Smooth muscle cell (in vitro differentiated cells): ENCODE results near the genes SPTSSA and MBIP.

DNA sequence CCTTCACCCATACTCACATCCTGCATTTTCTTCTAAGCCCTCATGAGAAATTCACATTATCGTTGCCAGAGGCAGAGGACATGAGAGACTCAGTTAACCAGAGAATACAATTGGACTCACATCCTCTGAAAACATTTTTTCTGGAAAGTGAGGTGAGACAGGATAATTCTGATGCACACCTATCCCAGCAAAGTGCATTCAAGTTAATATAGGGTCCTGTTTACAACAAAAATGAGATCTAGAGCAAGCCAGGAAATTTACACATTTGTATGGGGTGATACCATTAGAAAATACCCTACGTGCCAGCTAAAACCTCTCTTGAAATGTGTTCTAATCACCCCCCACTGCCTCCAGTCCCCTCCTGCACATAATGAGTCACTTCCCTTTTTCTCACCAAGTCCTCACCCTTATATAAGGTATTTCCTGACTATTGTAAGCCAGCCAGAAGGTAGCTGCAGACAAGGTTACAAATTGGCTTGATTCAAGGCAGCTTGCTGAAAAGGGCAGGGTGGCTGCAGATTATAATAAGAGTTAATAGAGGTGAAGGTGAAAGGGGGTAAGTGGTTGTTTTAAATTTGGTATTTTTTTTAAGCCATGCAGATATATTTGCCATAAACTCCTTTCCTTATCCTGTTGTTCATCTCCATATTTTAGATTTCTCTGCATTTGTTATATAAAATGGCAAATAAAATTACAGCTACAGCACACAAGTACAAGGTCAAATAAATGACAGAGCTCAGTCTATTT is 386.1 kb downstream of the EGLN3 start:
- RAMPAGE, long total RNA, result no peak

- RAMPAGE, long total RNA, result no peak
Measured at GRCh38 chr14:34035609-34036135, 84.8 kb upstream of the EGLN3 start.

DNA sequence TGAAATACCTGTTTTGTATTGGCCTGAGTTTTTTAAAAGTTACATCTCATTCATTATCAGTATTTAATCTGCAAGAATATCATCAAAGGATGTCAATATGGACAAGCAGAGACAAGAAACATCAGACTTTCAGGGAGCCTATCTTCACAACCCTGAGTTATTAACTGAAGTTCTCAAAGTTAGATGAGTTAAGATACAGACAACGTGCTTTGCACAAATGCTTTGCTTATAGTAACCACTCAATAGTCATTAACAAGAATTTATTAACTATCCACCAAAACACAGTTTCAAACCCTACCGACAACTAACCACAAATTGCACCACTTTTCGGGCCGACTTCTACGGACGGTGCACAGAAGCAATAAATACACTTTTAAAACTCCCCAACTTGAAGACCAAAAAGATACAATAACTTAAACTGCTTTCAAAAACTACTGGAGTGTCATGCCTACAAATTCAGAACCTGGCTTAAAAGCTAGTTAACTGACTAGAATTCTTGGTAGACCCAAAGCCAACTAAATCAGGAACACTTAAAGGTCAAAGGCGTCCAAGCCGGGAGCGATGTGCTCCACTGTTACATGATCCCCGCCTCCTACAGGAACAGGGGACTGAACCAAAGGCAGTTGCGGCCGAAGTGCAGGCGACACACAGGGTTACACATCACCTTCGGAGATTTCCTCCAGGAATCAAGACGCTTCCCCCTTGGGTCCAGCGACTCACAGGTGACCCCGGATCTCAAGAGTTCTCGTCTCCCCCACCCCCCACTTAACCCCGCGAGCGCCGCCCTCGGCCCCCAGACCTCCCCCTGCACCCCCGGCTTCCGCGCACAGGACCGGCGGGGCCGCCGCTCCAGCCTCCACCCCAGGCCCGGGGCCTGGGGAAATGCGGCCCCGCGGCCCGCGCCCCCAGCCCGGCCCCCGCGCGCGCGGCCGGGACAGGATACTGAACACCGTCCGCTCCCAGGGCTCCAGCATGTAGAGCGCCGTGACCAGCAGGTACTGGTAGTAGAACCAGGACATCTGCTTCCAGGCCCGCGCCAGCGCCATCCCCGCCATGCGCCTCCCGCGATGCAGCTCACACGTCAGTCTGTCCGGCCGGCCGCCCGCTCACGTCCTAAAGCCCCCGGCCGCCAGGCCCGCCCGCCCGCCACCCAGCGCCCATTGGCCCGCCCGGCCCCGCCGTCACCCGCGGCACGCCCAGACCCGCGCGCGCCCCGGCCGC is at the start of gene SPTSSA:
Gene SPTSSA (minus strand): TSS at position 1,088 of the 1,221 bp plus-strand sequence.
- RAMPAGE, long total RNA, result no peak

DNA sequence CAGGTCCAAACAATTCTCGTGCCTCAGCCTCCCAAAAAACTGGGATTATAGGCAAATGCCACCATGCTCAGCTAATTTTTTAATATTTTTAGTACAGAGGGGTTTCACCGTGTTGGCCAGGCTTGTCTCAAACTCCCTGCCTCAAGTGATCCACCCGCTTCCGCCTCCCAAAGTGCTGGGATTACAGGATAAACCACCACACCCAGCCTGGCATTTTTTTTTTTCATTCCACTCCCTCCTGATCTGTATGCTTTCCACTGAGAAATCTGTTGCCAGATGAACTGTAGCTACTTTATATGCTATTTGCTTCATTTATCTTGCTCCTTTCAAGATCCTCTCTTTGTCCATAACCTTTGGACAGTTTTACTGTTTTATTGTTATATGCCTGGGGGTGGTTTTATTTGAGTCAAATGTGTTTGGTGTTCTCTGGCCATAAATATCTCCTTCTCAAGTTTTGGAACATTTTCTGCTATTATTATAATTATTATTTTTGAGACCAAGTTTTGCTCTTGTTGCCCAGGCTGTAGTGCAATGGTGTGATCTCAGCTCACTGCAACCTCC is 18.8 kb downstream of the EAPP start:
- RAMPAGE, long total RNA, result no peak

DNA sequence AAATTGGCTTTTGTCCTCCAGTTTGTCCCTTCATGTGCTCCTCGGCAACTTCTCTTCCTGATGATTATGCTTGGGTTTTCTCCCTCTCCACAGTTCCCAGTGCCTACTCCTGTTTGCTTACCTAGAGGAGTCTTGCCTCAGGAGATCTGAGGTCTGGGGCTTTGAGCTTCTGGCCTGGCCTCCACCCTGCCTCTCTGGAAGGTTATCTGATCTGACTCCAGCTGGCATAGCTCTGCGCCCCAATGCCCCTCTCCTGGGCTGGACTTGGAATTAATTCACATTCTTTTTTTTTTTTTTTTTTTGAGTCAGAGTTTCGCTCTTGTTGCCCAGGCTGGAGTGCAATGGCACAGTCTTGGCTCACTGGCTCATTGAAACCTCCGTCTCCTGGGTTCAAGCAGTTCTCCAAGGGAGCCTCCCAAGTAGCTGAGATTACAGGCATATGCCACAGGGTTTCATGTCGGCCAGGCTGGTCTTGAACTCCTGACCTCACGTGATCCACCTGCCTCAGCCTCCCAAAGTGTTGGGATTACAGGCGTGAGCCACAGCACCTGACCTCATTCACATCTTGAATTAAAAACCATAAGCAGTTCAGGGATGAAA is 33.5 kb downstream of the CFL2 start:
- RAMPAGE, long total RNA, result no peak

- RAMPAGE, long total RNA, result no peak
Measured at GRCh38 chr14:34700072-34700682, 14.2 kb downstream of the CFL2 start.

DNA sequence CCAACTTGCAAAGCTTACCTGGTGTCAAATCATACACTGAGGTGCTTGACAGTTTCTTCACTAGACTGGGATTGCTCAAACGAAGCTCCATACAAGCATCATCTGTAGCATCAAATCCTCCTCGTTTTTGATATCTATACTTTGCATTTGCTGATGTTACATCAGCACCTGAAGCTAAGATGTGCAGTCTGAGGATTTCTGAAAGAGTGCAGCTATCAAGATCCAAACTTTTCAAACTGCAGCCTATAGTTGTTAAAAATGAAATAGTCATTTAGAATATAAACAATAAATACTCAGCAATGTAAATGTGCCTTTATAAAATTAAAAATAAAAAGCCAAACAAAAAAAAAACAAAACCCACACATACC is 71.3 kb upstream of the CFL2 start:
- RAMPAGE, long total RNA, result no peak

DNA sequence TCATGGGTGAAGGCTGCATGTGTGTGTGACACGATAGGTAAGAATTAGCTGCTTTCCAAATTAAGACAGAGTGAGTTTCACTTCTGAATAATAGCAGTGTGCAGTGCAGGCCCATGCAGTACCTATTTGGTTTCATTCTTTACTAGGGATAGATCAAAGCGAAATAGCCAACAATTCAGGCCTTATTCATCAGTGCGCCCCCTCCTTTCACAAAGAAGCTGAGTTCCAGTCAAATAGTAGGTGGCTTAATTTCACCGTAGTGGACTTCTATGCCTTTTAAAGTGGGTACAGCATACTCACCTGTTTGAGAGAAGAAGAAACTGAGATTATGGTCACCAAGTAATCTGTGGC is 6.4 kb upstream of the PSMA6 start:
- RAMPAGE, long total RNA, result no peak

DNA sequence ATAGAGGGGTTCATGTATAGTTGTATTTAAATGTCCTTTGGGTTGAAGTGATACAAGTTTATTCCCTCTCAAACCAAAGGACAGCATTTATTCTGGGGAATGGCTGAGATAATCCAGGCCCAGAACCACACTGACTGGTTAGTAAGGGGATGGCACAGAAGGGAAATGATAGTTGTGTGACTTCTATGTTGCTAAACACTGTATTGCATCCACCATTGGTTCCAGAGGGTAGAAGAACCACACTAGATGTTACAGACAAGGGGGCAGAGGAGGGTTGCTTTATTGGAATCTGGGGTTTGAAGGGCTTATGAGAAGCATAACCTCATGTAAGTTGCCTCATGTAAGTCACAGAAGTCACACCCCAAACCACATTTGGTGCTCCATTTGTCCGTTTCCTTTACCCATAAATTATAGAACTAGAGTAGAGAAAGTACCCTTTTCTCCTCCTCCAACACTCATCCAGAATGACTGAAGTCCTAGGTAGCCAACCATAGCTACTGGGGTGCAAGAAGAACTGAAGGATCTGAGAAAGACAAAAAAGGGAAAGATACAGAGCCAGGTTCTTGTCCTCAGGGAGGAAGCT is 5.5 kb upstream of the PSMA6 start:
- RAMPAGE, long total RNA, result no peak

DNA sequence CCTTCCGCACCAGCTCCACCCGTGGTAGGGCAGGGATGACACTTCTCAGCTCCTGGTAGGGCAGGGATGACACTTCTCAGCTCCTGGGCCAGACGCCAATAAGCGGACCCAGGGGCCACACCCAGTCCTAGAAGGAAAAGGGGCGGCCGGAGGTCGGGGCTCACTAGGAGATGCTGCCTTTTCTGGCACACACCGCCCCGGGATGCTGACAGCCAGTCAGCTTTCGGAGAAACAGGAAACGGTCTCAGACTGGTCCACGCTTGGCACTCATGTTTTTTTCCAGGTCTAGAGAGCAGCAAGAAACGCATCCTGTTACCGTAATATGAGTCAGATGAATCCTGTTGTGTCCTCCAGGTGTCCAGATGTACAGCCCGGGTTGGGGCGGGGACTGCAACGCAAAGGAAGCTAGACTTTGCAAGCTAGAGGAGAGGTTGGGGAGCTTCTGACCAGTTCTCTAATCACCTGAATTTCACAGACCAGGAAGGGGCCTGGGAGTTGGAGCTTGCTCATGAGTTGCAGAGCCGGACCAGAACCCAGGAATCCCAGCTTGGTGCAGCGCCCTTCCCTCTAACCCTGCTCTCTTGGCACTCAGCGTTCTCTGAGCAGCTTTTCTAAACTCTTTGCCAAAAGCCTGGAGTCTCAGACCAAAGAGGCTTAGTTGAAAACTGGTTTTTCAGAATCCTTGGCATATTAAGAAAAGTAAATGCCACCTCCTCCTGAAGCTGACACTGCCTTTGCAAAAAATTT is 34.6 kb downstream of the NFKBIA start:
- RAMPAGE, long total RNA, result no peak

- RAMPAGE, long total RNA, result no peak
Measured at GRCh38 chr14:35397312-35398083, 7.1 kb downstream of the NFKBIA start.

GRCh38 chr14:35806447-35807015 is 2.6 kb downstream of the RALGAPA1 start:
- RAMPAGE, long total RNA, result no peak

DNA sequence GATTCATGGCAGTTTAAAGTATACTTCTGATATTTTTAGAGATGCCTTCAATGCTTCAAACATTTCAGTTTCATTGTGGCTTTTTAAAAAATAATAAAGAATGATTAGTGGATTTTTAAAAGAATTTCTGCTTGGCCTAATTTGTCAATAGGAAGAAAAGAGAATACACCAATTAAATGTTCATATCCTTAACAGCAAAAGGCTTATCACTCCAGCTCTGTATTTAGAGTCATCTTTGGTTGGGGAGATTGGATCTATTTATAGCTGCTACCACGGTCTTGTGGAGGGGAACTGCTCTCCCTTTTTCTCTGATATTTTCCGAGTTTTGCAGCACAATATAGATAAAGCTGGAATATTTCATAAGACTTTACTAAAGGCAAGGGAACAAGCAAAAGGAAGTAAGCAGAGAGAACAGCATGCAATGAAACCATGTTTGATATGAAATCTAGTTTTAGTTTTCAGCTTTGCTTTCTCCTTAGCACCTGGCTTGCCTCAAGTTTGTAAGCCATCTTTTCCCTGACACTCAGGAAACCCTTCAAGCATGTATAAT is 35.1 kb downstream of the BRMS1L start:
- RAMPAGE, long total RNA, result no peak

DNA sequence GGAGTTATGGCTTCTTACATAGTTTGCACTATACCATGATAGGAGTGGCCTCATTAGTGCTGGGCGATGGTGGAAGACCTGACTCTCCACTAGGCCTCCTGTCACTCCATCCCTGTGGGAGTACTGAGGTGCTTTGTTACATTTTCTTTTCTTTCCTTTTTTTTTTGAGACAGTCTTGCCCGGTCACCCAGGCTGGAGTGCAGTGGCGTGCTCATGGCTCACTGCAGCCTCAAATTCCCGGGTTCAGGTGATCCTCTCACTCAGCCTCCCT is 83.7 kb downstream of the BRMS1L start:
- RAMPAGE, long total RNA, result no peak

- RAMPAGE, long total RNA, result no peak
Measured at GRCh38 chr14:35985687-35986369, 159.7 kb downstream of the BRMS1L start.

DNA sequence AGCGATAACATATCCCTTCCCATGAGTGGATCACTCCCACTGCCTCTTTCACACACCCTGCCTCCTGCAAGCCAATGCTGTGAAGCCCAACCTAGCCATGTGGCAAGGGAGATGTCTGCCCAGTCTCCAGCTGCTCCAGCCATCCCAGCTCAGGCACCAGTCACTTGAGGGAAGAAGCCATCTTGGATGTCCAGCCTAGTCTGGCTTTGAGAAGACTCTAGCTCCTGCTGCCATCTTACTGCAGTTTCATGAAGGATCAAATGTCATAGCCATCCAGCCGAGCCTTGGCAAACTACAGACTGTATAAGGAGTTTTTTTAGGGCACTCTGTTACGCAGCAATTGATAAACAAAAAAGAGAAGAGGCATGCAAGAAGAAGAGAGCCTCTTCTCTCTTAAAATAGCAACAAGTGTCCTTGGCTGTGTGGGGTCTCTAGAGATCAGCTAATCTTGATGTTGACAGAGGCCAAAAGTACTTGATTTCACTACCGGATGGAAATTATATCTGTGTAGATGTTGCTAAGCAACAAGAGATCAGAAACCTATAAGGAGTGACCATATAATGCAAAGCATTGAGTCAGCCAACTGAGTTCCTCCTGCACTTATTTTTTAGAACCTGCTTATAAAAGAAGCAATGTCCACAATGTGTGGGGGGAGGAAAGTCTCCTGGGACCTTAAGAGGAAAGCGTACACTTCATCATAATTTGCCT is 241.5 kb downstream of the BRMS1L start:
- RAMPAGE, long total RNA, result no peak

GRCh38 chr14:36319805-36321118 is at the start of gene MBIP:
MBIP (minus strand) TSS chr14:36320637.
- RAMPAGE, long total RNA, result start-site peak on the minus strand at chr14:36320597-36320637, 1,145 and 500 reads in 2 replicates

DNA sequence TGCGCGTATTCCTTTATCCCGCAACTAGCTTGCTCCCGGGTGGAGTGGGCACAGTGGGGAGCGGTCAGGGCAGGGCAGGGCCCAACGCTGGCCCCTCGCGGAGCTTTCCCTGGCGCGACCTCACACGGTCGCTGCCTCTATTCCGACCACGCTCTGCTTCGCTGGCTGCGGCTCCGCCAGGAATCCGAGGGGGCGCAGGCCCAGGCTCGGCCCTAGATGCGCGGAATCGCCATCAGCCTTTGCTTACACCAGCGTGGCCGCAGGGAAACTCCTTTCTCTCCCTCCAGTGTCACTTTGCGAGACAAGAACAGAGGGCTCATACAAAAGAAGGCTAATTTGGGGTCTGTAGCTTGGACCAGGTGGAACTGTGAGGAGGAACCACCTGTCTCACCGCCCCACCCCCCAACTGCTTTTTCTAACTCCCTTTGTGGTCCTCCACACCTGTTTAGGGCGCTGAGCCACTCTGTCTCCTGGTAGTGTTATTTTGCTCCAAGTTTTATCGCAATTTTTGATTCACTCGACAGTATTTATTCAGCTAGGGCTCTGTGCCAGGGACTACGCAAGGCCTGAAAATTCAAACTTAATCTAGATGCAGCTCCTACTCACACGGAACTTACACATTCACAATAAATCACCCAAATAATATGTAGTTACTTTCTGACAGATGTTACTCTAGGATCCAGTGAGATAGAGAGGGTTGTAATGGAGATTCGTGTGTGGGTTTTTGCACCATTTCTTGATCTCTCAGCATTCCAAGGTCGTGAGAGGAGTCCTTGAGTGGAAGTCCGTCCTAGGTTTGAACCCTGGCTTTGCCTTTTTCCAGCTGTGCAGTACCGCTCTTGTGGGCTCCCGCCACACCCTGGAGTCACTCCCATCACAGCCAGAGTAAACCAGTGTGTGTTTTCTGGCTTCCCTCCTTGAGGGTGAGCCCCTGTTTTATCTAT is 3.3 kb upstream of the NKX2-1 start:
- RAMPAGE, long total RNA, result no peak

GRCh38 chr14:37596827-37597194 is 1.4 kb downstream of the TTC6 start:
- RAMPAGE, long total RNA, result no peak

DNA sequence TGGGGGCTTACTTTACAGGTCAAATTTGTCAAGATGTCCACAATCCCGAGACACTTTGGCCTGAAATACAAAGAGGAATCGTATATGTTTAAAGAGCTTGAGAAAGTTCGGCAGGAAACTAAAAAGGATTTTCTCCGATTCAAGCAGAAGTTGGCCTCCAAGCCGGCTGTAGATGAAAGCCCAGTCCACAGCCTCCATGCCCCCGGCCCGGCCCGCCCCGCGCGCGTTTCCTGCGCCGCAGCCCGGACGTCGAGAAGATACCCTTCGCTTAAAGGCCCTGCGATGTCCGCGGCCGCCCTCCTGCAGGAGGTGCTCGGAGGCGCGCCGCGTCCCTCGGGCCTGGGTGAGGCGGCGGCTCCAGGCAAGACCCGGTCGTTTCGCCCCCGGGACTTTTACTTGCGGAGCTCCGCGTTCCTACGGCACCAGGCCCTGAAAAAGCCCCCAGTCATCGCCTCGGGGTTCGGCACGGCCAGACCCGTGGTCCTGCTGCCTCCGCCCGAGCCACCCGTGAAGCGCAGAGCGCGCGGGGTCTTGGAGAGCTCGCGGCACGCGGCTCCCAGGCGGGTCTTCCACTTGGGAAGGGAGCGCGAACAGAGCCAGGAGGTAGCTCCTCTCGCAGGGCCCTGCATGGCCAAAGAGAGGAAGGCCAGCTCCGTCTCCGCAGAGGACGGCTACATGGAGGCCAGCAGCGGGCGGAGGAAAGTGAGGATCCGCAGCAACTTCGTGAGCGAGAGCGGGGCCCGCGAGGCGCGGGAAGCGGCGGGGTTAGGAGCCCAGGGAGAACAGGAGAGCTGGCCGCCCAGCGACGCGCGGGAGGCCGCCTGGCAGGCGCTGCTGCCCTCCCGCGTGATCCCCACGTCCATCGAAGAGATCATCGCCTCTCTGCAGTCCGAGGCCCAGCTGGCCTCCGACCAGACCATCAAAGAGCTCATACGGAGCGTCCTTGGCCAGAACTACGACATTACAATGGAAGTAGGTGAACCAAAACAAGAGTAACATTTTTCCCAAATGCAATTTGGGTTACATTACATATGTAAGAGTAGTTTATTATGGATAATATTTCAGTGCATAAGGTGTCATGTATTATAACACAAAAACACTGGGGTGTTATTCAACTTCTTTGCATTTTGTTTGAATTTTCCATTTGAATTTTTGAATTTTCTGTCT is 27.0 kb downstream of the TTC6 start:
- RAMPAGE, long total RNA, result no peak